Pericardium (tissue), 1 donor: ENCODE results near the gene HAUS3.

- RRBS = no CpG with 5 or more reads among the region's 17 CpGs
Observed at GRCh38 chr4:2141540-2142845, 82.9 kb downstream of the NAT8L start.

GRCh38 chr4:2241676-2242775, at the start of gene HAUS3:
Gene HAUS3, minus strand, starts transcription at chr4:2242121.
- RRBS = 3% methylated on average over 12 of the region's 85 CpGs

DNA sequence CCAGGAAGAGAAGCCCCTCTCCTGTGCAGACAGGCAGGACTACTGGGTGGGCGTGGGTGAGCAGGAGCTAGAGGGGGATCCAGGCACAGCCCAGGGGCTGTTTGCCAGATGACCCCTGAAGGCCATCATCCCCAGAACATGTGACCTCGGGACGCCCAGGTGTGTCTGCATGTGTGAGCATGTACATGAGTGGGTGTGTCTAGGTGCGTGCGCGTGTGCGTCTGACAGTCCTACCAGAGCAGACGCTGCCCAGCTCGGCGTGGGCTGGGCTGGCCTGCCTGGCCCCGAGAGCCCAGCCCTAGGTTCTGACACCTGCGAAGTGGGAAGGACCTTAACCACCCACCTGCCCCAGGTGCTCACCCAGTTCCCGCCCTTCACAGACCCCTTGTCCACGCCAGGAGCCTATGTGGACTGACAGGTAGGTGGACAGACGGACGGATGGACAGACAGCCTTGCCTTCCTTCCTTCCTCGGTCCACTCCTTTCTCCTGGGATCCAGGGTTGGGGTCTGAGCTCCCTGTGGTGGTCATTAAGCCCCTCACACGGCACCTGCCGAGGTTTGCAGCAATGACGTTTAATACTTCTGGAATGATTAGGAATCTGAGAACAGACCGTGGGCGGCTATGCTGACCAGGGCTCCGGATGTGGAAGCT, 7.9 kb upstream of the HAUS3 start:
- RRBS = 50% methylated on average over 1 of the region's 23 CpGs

- RRBS = no CpG with 5 or more reads among the region's 11 CpGs
Observed at GRCh38 chr4:2257466-2257923, 4.4 kb downstream of the MXD4 start.

GRCh38 chr4:2297952-2298358, 36.0 kb upstream of the MXD4 start:
- RRBS = no CpG with 5 or more reads among the region's 19 CpGs

DNA sequence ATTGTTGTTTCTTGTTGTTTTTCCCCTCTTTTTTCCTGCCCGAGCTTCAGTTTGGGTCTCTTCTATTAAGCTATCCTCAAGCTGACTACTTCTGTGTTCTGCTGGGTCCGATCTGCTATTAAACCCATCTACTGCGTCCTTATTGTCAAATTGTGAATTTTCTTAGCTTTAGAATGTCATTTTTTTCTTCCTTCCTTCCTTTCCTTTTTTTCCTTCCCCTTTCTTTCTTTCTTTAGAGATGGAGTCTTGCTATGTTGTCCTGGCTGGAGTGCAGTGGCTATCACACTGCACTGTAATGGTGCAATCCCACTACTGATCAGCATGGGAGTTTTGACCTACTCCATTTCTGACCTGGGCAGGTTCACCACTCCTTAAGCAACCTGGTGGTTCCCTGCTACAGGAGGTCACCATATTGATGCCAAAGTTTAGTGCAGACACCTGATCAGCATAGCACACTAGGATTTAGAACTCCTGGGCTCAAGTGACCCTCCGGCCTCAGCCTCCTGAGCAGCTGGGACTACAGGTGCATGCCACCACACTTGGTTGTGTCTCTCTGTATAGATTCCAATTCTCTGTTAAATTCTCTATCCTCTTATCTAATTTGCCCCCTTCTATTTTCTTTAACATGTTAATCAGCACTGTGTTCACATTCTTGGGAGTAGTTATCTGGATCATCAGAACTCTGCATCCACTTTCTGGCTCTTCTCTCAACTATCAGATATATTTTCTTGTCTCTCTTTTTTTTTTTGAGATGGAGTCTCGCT, 54.2 kb upstream of the MXD4 start:
- RRBS = no CpG with 5 or more reads among the region's 5 CpGs

DNA sequence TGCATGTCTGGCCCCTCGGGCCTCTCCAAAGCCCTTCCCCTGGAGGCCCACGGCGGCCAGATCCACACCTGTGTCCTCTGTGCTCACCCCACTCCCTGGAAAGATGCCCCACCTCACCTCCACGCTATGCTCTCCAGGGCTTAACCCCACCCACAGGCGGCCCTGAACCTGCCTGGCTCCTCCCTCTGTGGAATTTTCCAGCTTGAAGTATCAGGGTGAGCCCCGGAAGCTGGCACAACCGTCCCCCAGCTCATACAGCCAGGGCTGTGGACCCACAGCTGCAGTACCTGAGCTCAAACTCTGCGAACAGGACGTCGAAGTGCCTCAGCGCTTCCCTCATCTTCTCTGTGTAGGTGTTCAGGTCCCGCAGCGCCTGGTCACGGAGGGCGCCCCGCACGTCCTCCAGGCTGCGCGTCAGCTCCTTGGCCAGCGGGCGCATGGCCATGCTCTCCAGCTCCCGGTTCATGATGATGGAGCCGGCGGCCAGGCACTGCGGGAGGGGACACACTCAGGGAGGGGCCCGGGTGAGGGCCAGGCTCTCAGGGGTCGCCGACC, 77.3 kb upstream of the MXD4 start:
- RRBS = 58% methylated on average over 4 of the region's 28 CpGs

- RRBS = no CpG with 5 or more reads among the region's 11 CpGs
Observed at GRCh38 chr4:2489790-2490827, 21.2 kb downstream of the RNF4 start.

DNA sequence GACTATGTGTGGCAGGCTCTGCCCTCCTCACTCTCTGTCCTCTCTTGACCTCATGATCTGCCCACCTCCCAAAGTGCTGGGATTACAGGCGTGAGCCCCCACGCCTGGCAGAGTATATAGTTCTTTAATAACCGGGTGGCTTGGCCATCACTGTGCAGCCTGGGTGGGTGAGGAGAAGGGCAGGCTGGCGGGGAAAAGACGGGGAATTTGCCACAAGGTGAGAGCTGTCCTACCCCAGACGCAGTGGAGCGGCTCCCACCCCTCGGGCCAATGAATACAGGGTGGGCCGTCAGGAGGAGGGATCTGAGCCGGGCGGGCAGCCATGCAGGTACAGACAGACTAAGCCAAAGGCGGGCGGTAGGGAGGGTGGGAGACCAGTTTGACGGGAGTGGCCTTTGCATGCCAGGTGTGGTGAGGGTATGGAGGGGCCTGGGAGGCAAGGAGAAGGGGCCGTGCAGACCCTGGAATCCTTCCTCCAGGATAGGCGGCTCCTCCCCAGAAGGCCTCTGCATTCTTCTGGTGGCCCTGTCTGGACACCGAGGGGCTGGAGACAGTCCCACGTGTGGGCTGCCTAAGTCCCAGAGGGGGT, 2.6 kb downstream of the SH3BP2 start:
- RRBS = no CpG with 5 or more reads among the region's 18 CpGs

- RRBS = 63% methylated on average over 2 of the region's 6 CpGs
Observed at GRCh38 chr4:2809535-2809982, 16.7 kb downstream of the SH3BP2 start.

GRCh38 chr4:2884406-2884937, 40.8 kb downstream of the ADD1 start:
- RRBS = no CpG with 5 or more reads among the region's 7 CpGs

- RRBS = 16% methylated on average over 5 of the region's 38 CpGs
Observed at GRCh38 chr4:2928002-2929290, 6.2 kb downstream of the MFSD10 start.

DNA sequence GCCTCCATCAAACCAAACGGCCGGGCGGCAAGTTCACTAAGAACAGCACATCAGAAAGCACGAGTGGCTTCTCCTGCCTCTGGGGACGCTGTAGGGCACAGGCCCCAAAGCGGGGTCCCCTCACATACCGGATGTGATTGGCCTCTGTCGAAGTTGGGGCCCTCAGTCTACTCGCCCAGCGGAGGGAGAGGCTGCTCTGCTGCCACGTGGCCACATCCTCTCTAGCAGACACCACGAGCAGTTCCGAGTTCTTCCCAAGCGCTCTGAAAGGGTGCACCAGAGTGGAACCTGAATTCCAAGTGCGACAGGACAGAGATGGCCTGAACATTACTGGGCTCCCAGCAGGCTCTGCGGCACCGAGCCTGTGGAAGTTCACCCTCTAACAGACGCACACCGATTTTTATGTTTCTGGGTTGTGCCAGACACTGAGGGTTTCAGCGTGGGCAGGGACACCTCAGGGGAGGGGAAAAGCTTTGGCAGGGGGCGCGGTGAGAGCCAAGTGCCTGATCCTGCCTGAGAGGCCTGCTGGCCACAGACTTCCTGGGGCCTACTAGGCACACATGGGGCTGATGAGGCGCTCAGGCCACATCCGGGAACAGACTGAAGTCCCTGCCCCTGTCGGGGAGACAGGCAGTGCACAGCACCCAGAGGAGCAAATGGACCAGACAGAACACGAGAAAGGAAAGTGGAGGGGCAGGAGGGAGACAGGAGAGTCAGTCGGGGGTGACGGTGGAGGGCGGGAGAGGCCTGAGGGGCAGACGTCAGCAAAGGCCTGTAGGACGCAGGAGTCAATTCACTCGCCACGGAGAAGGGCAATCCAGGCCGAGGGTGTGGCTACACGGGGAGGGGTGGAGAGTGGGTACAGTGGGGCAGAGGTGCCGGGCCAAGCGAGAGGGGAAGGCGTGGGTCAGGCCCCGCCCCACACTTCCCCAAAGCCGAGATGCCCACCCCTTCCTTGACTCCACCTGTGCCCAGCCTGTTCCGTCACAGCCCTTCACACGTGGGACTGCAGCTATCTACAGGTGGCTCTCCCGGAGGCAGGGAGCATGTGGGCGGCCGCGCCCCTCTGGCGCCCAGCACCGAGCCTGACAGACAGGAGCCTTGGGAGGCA, 7.8 kb upstream of the MFSD10 start:
- RRBS = 87% methylated on average over 4 of the region's 48 CpGs

DNA sequence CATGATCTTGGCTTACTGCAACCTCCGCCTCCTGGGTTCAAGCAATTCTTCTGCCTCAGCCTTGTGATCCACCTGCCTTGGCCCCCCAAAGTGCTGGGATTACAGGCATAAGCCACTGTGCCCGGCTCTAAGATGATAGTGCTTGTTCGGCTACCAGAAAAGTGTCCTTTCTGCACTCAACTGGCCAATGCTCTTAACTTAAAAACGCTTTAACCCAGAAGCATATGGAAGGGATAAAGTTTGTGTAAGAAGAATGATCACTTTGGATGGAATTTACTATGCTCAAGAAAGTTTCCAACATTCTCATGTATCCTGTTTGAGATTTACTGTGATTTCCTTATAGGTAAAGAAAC, 26.1 kb downstream of the GRK4 start:
- RRBS = no CpG with 5 or more reads among the region's 4 CpGs

DNA sequence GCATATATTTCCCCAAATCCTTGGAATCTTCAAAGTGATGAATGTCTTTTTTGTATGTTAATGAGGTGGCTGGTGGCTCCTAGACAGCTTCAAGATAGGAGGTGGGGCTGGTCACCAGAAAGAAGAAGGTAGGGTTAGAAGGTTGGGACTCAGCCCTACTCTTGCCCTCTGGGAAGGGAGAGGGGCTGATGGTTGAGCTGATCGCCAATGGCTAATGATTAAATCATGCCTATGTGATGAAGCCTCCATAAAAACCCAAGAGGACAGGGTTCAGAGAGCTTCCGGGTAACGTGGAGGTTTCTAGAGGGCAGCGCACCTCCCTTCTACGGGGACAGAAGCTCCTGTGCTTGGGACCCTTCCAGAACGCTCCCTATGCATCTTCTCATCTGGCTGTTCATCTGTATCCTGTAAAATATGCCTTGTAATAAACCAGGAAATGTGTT, 29.8 kb upstream of the HTT start:
- RRBS = no CpG with 5 or more reads among the region's 6 CpGs

GRCh38 chr4:3201752-3202849, 46.9 kb upstream of the MSANTD1 start:
- RRBS = no CpG with 5 or more reads among the region's 11 CpGs

DNA sequence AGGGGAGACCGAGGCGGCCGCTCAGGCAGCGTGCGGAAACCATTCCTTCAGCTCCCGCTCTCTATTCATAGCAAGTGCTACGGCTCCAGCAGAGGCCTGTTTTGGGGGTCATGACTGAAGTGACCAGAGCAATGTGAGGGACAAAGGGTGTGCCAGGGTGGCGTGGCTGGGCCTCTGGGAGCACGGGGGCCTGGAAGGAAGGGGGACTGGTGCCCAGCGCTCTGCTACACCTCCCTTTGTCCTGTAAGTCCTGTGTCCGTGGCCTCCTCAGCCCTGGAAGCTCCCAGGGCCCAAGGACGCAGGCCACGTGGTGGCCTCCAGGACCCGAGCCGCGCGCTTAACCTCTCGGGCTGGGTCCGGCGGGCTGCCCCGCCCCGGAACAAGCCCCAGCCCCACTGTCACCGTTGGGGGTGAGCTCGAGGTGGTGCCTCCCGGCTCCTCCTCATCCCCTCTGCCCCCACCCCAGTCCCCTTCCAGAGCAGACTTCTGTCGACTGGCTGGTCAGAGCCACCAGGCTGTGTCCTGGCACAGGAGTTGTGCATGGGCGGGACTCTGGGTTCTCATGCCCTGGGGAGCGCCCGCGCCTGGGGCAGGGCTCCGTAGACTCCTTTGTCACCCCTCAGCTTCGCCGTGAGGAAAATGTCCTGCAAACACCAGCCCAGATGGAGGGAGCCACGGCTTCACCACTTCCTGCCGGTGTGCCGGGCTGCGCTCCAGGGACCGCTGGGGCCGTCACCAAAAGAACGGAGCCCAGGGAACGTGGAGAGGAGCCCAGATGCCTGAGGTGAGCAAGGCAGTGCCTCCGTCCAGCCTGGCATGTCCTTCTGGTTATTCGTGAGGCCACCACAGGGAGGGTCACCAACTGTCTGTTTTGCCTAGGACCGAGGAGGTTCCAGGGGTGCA, 7.3 kb upstream of the RGS12 start:
- RRBS = 68% methylated on average over 4 of the region's 44 CpGs

DNA sequence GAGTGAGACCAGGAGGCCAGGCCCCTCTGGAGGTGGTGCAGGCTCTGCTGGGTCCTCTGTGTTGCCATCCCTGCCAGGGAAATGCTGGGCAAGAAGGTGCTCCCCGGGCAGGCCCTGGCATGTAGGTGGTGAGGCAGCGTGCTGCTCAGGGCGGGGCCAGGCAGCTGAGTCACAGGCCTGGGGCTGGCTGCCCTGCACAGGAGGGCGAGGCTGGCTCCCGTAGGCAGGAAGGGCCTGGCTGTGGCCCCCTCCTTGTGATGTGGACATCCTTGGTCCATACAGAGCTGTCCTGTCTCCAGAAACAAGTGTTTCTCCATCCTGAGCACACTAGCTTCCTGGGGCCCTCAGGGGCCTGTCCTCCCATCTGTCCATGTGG, 4.8 kb upstream of the HGFAC start:
- RRBS = no CpG with 5 or more reads among the region's 5 CpGs

- RRBS = 48% methylated on average over 16 of the region's 40 CpGs
Observed at GRCh38 chr4:3484227-3485016, 21.3 kb downstream of the DOK7 start.

DNA sequence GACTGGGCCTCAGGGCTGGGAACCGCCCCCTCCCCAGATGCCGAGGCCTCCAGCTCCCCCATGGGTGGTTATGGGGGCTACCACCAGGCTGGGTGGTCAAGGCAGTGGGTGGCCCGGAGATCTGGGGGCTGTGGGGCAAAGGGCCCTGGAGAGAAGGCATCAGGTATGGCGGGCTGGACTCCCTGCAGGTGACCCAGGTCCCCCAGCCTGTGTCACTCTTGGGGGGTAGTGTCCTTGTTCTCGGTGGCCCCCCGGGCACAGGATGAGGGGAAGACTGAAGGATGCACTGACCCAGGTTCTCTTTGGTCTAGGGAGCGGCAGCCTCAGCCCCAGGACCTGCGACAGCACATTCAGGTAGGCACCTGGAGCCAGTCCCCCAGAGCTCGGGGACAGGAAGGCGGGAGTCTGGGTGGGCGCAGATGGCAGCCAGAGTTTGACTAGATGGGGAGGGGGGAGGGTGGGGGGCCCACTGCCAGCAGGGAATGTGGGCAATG, 33.5 kb downstream of the DOK7 start:
- RRBS = no CpG with 5 or more reads among the region's 11 CpGs